Neutrophil (primary cell): ENCODE data around the gene RERGL.

GRCh38 chr12:15862745-15863328 lies 19.4 kb upstream of the STRAP start:
- PRO-cap = no peak

DNA sequence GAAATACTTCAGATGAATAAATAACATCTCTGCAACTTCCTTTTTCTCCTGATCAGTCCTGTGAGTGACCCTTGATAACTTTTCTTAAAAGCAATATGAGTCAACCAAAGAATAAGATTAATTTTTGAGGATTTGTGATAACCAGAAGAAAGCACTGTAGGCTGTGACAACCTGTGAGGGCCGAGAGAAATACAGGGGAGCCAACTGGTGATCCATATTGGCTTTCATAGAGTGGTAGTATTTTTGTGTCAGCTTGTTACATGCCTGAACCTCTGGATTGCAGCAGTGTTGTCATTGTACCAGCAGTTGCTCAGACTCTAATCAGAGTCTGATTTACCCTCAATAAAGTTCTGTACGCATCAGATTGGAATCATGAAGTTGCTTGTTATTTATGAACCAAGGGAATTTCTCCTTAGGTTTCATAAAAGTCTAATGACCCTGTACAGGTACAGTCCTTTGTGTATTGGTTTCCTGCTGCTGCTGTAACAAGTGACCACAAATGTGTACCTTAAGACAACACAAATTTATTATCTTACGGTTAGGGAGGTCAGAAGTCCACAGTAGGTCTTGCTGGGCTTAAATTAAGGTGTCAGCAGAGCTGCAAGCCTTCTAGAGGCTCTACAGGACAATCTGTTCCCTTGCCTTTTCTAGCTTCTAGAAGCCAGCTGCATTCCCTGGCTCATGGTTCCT lies 6.9 kb upstream of the DERA start:
- PRO-cap = no peak

- PRO-cap = no peak
These were observed 6.7 kb downstream of the MGST1 start for GRCh38 chr12:16354119-16354501.

DNA sequence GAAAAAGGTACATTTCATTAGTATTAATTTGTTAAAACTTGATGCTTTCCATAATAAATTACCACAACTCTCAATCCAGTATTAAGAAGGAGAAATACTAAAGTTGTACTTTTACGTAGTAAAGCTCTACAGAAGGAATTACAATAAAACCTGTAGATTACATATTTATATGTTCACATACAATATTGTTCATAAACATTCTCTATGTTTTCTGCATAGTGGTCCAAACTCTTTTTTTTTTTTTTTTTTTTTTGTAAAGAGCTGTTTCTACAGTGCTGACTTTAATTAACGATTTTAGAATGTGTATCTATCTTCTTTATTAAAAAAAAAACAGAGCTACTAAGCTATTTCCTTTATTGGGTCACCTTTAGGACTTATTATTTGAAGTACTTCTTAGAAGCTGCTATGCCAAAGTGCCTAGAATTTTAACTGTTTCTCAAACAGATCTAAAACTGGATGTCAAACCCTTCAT lies 33.8 kb downstream of the LMO3 start:
- PRO-cap = no peak

GRCh38 chr12:16604614-16605610 lies 1.1 kb downstream of the LMO3 start:
- PRO-cap = no peak

DNA sequence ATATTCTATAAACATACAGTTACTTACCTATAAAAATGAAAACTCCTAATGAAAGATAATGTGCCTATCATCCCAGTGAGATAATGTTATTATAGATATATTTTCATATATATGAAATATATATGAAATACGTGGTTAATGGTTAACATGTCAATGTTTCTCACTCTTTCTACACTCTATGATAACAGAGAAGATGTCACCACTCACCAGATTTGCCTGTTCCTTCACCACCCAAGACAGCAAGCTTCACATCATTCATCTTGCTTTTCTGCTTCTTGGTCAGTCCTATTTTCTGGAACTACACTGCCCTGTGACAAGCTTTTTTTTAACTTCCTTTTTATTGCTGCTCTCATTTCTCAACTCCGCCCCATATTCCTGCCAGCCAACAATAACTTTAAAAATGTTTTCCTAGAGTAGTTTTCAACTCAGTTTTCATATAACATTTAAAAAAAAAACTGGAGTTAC lies at the start of gene RERGL:
RERGL (minus strand) TSS at position 312 of the 465 bp plus-strand sequence.
- PRO-cap = no peak

DNA sequence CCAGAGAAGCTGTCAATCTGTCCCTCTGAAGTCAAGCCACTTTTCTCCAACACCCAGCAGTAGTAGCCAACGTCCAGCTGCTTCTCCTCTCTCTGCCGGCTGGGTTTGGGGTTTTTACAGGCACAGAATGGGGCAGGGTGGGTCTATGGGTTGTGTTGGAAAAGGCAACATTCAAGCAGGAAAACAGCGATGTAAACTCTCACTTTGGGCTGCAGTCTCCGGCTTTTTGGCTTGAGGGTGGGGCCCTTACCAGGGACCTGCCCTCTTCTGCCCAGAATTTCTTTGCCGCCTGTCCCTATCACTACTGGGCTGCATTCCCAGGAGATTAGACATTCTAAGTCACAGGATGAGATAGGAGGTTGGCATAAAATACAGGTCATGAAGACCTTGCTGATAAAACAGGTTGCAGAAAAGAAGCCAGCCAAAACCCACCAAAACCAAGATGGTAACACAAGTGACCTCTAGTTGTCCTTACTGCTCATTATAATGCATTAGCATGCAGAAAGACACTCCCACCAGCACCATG lies 16.4 kb downstream of the CAPZA3 start:
- PRO-cap = no peak

- PRO-cap = no peak
These were observed 17.4 kb downstream of the PLEKHA5 start for GRCh38 chr12:19146775-19147547.

GRCh38 chr12:19482590-19483143 lies 43.4 kb downstream of the AEBP2 start:
- PRO-cap = no peak

DNA sequence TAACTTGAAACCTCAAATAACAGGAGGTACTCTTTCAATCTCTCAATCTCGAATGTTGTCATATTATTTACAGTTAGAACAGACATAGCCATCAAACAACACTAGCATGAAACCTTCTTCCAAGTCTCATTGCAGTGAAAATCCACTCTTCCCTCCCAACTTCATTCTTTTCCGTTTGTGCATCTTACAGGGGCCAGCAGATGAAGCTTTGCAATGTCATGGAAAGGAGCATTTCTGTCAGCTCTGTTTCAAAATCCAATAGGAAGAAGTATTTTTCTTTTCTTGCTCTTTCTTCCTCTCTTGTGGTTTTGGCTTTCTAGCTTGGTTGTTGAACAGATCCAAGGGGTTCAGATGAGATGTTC lies 416.5 kb downstream of the AEBP2 start:
- PRO-cap = no peak

GRCh38 chr12:20371088-20371638 lies 2.8 kb downstream of the PDE3A start:
- PRO-cap = no peak

- PRO-cap = no peak
These were observed 71.4 kb downstream of the PDE3A start for GRCh38 chr12:20439637-20440199.

DNA sequence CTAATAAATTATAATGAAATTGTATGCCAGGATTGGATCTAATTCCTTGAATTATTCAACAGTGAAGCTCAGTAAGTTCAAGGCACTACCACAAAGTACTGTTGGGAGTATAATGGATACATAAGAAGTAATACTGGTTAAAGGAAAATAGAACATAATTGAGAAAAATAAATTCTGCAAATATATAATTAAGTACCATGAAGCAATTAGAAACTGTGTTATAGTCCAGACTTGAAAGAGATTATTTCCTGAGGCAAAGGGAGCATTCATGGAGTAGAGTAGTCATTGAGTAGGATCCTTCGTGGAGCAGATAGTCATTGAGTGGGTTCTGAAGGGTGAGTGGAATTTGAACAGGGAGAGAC lies 72.6 kb downstream of the PDE3A start:
- PRO-cap = no peak

- PRO-cap = no peak
These were observed 159.1 kb downstream of the PDE3A start for GRCh38 chr12:20527345-20527889.

DNA sequence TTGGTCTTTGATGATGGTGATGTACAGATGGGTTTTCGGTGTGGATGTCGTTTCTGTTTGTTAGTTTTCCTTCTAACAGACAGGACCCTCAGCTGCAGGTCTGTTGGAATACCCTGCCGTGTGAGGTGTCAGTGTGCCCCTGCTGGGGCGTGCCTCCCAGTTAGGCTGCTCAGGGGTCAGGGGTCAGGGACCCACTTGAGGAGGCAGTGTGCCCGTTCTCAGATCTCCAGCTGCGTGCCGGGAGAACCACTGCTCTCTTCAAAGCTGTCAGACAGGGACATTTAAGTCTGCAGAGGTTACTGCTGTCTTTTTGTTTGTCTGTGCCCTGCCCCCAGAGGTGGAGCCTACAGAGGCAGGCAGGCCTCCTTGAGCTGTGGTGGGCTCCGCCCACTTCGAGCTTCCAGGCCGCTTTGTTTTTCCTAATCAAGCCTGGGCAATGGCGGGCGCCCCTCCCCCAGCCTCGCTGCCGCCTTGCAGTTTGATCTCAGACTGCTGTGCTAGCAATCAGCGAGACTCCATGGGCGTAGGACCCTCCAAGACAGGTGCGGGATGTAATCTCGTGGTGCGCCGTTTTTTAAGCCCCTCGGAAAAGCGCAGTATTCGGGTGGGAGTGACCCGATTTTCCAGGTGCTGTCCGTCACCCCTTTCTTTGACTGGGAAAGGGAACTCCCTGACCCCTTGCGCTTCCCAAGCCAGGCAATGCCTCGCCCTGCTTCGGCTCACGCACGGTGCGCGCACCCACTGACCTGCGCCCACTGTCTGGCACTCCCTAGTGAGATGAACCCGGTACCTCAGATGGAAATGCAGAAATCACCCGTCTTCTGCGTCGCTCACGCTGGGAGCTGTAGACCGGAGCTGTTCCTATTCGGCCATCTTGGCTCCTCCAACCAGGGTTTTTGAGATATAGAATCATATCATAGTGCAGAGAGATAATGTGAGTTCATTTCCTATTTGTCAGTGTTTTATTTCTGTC lies 83.5 kb downstream of the SLCO1B1 start:
- PRO-cap = no peak

DNA sequence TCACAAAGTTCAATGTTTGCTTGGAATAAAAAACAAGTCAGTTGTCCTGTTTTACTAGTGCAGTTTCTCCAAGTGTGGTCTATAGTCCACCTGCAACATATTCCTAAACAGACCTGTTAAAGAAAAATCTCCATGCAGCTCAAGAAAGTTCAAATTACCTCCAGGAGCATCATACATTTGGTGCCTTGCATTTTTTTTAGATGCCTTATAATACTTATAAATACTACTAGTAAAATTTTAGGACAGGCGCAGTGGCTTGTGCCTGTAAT lies 16.5 kb upstream of the SLCO1A2 start:
- PRO-cap = no peak

DNA sequence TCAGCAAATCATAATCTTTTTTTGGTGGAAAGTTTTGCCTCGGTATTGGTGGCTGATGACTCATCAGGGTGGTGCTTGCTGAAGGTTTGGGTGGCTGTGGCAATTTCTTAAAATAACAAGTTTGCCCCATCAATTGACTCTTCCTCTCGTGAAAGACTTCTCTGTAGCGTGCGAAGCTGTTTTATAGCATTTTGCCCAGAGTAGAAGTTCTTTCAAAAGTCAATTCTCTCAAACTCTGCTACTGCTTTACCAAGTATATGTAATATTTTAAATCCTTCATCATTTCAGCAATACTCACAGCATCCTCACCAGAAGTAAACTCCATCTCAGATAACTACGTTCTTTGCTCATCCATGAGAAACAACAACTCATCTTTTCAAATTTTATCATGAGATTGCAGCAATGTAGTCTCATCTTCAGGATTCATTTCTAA lies 19.1 kb downstream of the PYROXD1 start:
- PRO-cap = no peak

DNA sequence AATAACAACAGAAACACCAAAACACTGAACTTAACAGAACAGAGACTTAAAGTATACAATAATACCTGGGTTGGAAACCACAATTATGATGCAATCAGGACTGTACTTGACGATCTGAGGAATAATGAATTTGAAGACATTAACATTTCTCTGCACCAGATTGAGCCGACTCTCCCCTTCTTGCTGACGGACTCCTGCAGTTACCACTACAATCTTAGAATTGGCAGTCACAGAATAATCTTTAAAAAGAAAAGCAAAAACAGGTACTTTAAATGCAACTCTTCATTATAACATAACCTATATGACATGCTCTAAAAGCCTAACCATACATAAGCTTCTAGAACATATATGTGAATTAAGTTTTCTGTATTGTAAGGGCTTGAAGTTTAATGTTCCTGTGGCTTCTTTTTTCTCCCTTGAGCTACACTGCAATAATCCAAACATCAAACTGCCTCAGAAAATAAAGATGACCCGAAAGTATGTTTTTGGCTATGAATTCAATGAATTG lies 13.7 kb downstream of the LDHB start:
- PRO-cap = no peak

GRCh38 chr12:21656019-21656471 lies 1.6 kb downstream of the LDHB start:
- PRO-cap = no peak

DNA sequence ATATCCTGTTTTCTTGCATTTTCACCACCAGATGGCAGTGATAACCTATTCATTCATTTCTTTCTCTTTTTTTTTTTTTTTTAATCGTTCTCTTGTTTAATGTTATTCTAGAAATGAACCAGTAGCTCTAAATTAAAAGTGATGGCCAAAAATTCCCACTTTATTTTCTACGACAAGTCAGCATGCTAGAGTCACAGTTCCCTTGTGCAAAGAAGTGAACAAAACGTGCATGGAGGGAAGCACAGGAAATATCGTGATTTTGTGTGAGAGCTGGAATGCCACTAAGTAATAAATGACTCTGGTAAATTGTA lies 40.3 kb upstream of the LDHB start:
- PRO-cap = no peak